SJCRH30 (cell line): ENCODE measurements around a stretch of chr9.

DNA sequence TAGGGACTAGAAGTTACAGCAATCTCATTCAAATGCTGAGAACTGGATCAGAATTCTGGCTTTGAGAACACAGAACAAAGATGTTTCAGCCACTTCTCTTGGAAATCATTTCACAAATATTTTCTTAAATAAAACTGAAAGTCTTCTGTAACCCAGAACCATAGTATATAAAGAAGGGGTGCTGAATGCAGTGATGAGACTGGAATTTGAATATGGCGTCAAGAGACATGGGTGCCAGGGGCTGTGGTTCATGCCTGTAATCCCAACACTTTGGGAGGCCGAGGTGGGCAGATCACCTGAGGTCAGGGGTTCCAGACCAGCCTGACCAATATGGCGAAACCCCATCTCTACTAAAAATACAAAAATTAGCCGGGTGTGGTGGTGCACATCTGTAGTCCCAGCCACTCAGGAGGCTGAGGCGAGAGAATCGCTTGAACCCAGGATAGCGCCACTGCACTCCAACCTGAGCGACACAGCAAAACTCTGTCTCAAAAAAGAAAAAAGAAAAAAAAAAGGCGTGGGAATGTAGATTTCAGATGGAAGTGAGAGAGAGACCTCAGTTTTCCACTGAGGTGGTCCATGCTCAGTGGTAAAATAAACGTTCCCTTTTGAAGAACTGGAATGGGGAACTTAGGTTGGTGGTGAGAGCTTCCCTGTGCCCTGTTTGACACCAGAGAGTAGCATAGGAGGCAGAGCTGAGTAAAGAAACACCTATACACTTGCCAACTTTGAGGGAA lies 110.9 kb downstream of the INIP start:
- RAMPAGE, long total RNA, result no peak

DNA sequence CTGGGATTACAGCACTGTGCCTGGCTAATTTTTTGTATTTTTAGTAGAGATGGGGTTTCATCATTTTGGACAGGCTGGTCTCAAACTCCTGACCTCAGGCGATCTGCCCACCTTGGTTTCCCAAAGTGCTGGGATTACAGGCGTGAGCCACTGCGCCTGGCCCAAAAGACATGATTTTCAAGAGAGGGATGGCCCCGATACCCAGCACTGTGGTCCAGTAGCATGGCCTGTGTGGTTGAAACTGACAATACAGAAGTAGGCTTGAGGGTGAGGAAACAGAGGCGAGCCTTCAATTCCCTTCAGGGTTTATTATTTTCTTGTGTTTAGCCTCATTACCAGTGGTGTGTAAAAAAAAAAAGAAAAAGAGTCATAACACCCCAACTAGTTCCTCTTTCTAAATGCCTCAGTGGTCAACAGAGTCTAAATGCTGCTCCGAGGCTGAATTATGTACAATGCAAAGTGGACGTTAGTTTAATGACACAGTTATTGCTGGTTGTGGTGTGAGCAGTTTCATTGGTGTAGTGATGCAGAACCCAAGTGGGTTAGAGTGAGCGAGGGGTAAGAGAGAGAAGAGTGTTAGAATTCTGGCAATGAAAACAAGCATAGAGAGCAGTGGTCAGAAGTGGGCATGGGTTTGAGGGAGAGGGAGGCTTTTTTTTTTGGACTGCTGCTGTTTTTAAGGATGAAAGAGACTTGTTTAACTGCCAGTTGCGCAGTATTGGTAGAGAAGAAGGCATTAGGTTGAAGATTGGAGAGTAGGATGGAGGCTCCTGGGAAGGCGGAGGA lies 58.9 kb downstream of the SNX30 start:
- RAMPAGE, long total RNA, result no peak

GRCh38 chr9:112862047-112862546 lies 28.6 kb downstream of the SLC46A2 start:
- RAMPAGE, long total RNA, result no peak

DNA sequence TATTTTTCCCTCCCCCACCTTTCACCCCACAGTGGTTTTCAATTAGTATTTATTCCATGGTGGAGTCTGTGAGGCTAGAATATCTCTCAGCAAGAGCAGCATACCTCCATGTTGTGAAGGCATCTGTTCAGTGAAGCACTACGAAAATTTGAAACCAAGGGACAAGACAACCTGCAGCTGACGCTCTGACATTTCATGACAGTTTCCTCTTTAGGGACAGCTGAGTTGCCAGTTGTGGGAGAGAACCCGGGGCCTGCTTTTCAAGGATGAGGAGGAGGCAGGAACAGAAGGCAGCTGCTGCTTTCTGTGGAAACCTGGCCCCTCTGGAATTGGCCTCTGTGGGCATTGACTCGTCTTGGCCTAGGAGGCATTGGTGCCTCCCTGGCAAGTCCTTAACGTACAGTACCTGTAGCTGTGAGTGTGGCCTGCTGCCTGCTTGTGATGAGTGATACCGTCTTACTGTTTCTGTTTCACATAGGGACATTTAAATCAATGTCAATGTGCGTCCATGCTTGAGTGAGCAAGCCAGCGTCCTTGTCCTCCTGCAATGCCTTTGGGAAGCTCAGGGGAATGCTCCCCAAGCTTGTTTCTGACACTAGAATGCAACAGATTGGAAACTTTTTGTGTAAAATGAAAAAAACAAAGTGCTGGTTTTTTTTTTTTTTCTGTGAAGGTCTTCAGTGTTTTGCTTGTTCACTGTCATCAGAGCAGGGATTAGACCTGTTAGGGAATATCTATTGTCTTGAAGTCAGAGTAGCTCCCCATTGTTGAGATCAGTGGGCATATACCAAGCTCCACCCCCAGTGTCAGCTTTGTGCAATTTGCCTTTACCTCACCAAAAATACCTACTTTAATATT lies 21.5 kb downstream of the SLC46A2 start:
- RAMPAGE, long total RNA, result no peak

- RAMPAGE, long total RNA, result no peak
Measured at GRCh38 chr9:113166410-113166940, 15.7 kb downstream of the SLC31A2 start.

GRCh38 chr9:113176455-113176700 lies 25.6 kb downstream of the SLC31A2 start:
- RAMPAGE, long total RNA, result no peak

DNA sequence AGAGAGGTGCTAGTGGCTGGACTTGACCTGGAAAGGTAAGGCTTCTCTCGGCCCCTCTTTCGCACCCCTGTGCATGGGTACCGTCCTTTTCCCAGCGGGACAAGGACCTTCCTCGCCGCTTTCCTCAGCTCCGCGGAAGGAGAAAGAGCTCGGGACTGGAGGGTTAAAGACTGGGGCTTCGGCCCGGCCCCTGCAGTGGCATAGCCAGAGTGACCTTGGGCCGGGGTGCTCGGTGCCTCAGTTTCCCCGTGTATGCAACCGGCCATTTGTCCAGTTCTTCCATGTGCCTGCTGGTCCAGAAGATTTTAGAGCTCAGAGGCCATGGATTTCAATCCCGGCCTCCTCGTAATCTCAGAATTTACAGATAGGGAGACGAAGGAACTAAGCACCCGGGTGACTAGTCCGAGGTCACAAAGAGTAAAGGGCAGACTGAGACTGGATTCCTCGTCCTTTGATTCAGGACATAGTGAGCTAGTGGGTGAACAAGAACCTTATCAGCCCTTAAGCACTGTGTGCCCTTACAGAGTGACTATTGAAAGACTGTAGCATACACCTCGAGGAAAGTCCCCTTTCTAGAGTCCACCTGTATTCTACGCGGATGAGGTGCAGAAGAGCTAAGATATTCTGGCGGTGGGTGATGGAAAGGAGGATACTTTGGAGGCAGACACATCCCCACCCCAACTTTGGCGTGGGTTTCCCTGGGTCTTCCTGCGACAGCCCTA lies 461 bp downstream of the SLC31A1 start:
- RAMPAGE, long total RNA, result no peak

- RAMPAGE, long total RNA, result no peak
Measured at GRCh38 chr9:113395252-113395630, 5.8 kb downstream of the ALAD start.

DNA sequence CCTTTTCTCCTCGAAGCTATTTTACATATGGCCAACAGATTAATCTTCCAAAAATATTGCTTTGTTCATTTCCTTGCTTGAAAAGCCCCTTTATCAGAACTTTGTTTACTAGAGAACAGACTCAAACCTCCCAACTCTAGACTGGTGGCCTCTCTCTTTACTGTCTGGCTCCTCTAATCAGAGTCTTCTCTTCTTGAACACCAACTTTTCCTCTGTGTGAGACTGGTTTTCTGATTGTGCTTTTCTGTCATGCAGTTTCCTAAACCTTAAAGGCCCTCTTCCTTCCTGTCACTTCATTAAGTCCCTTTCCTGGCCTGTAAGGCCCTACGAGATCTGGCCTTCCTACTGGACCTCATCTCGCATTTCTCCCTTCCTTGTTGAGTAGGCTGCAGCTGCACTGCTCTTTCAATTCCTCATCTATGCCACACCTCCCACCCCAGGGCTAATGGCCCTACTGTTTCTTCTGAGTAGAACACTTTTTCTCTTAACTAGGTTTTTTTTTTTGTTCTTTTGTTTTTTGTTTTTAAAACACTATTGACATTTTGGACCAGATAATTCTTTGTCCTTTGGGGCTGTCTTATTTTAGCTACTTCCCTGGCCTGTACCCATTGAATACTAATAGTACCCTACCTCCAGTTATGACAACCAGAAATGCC lies 5.8 kb downstream of the C9orf43 start:
- RAMPAGE, long total RNA, result no peak

- RAMPAGE, long total RNA, result no peak
Measured at GRCh38 chr9:113463952-113464475, 487 bp downstream of the RGS3 start.

- RAMPAGE, long total RNA, result no peak
Measured at GRCh38 chr9:113502184-113502962, 38.8 kb downstream of the RGS3 start.

- RAMPAGE, long total RNA, result no peak
Measured at GRCh38 chr9:113509536-113510002, 46.0 kb downstream of the RGS3 start.

GRCh38 chr9:113580325-113581457 lies 117.2 kb downstream of the RGS3 start:
- RAMPAGE, long total RNA, result no peak

- RAMPAGE, long total RNA, result no peak
Measured at GRCh38 chr9:113583216-113583611, 119.7 kb downstream of the RGS3 start.

DNA sequence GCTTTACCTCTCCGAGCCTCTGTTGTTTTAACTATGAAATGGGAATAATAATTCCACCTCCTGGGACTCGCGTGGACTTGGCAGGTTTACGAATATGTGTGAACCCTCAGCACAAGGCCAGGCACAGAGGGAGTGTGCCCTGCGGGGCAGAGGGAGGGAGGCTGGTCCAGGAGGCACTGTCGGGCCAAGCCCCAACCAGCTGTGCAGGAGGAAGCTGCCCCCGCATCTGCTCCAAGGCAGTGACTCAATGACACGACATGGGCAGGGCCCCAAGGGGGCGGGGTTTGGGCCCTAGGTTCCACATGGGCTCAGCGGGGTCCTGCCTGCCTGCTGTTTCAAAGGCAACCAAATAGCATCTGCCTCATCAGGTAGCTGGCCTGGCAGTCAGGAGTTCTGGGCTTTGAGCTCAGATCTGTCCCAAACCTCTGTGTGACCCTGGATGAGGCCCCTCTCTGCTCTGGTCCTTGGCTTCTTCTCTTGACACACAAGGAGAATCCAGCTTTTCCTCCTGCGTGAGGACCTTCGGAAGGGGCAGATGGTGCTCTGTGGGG lies 138.6 kb downstream of the RGS3 start:
- RAMPAGE, long total RNA, result no peak

DNA sequence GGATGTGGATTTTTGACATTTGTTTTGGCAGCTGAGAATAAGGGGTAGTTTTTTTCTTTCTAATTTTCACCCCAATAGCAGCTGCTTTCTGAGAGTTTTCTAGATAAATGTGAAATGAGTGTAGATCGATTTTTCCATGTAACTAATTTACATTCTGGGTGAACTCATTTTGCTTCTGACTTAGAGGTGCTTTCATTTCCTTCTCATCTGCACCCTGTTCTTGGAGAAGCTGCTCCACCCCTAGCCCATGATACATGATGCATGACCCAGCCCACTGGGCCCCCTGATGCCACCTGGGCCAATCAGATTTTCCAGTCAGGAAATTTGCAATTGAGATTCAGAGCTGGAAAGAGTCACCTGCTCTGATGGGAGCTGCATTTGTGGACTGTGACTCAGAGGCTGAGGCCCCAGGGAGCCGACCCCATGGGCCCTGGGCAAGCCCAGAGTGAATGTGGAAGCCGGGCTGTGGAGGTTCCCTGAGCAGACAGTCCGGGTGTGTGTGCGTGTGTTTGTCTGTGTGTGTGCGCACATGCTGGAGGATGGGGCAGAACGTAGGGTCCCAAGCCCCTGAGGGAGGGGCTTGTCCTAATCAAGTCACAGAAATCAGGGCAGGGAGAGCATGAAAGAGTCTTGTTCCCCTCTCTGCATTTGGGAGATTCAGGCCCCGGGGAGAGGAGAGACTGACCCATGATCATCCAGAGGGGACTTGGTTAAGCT lies 159.4 kb downstream of the RGS3 start:
- RAMPAGE, long total RNA, result no peak

- RAMPAGE, long total RNA, result no peak
Measured at GRCh38 chr9:113634438-113635045, 171.0 kb downstream of the RGS3 start.

DNA sequence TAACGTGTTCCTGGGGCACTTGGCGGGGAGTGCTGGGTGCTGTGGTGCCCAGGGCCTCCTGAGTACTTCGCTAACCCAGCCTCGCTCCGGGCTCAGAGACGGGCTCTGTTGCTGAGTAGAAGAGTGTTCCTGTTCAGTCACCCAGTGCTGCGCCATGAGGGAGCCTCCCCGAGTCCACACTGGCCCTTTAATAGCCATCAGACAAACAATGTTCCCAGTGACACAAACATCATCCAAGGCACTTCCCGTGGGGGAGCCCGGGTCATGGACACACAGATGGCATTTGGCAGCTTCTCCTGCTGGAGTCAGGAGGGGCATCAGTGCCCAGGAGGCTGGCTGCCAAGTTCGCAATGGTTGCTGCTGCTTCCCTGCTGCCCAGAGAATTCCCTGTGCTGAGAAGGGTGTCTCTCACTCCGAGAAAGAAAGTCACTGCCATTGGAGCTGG lies 85.6 kb downstream of the AMBP start:
- RAMPAGE, long total RNA, result no peak

DNA sequence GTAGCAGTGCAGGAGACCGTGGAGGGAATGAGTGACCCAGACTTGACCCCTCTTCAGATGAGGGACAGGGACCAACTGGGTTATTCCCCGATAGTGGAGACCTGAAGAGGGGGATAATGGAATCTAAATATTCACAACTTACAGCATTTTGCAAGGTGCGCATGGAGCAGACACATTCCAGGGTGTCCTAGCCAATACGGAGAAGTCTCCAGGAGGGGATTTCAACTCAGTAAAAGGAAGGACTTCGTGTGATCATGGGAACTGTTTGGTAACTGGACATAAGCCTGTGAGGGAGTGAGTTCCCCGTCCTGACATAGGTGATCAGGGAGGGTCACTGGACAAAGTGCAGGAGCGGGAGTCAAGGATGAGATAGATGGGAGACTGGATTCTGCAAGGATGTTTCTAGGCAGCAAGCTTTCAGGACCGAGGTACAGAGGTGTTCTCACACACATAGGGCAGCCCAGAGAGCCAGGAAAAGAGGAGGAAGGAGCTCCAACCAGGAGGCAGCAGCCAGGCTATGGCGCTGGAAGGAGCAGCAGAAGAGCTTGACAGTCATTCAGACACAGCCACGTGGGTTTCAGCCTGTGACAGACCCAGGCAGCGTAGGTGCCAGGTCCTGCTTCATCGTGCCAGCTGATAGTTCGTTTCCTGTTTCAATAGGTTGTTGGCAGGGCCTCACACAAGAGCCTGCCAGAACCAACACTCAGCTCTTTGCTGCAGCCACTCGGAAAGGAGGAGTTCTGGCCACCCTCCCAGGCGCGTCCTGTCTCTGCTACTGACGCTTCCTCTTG lies 84.2 kb downstream of the AMBP start:
- RAMPAGE, long total RNA, result no peak

- RAMPAGE, long total RNA, result no peak
Measured at GRCh38 chr9:114004105-114004740, 73.9 kb downstream of the AMBP start.